Measurements from ENCODE around the gene KYAT1.

DNA sequence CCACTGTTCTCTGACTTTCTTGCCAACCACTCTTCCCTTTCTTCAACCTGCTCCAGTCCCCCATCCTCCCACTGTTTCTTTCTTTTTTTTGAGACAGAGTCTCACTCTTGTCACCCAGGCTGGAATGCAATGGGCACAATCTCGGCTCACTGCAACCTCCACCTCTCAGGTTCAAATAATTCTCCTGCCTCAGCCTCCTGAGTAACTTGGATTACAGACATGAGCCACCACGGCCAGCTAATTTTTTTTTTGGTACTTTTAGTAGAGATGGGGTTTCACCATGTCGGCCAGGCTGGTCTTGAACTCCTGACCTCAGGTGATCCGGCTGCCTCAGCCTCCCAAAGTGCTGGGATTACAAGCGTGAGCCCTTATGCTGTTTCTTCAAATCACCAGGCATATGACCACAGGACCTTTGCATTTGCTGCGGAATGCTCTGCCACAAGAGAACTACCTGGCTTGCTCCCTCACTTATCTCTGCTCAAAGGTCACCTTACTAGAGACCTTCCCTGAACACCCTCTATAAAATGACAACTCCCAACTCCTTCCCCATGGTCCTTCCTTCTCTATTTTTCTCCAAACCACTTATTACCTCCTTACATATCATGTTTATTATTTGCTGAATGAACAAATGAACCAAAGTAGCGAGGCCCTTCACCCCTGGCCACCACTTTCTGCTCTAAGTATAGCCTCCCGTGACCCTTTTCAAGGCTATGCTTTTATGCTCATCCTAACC, 1.5 kb downstream of the ZER1 start:
- PRO-cap = no peak
CAGE:
- cytosol, long polyA plus RNA = no peak
- long polyA plus RNA = no peak
- nucleus, long polyA plus RNA = no peak

DNA sequence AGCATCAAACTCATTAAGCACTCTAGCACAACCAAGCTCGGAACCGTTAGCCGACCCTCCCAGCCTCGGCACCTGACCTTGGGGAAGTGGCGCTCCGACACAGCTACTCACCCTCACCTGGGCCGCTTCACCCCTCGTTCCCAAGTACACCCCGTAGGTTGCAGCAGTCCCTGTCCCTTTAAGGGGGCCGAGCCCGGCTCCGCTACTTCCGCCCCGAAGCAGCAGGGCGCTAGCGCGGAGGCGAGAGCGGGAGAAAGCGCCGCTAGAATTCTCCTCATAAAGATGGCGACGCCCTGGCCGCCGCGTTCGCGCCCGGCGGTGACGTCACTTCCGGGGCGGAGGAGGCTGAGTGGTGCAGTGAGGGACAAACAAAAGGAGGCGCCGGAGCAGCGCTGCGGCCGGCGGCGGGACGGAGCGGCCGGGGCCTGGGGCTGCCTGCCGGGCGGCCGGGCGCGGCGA, at the start of gene KYAT1:
TSS of gene KYAT1 (minus strand) at position 165 of the 459 bp plus-strand sequence.
- PRO-cap = bidirectional peak, plus-strand start at position 398 of the sequence, minus-strand start at position 105 of the sequence
CAGE:
- cytosol, long polyA plus RNA = start-site peak on the minus strand centred at position 151 of the sequence, 44 bp wide, 22 and 38 reads in 2 replicates
- long polyA plus RNA = start-site peak on the minus strand centred at position 153 of the sequence, 26 bp wide, 102 and 65 reads in 2 replicates; start-site peak on the plus strand centred at position 354 of the sequence, 43 bp wide, 83 and 53 reads in 2 replicates
- nucleus, long polyA plus RNA = start-site peak on the minus strand centred at position 150 of the sequence, 34 bp wide, 29 and 71 reads in 2 replicates

GRCh38 chr9:128882245-128883238, 609 bp downstream of the LRRC8A start:
- PRO-cap = no peak
CAGE:
- cytosol, long polyA plus RNA = no peak
- long polyA plus RNA = no peak
- nucleus, long polyA plus RNA = no peak

- PRO-cap = no peak
CAGE:
- cytosol, long polyA plus RNA = no peak
- long polyA plus RNA = no peak
- nucleus, long polyA plus RNA = no peak
Measured at GRCh38 chr9:128902782-128903193, 18.0 kb upstream of the PHYHD1 start.

DNA sequence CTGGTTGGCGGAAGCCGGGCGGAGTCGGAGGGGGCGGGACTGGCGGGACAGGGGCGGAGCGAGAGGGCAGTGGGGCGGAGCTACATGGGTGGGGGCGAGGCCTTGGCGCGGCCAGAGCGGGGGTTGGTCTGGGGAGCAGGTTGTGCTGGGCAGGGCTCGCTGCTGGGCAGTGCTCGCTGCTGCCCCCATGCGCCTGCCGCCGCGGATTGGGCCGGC, 218 bp upstream of the SH3GLB2 start:
- PRO-cap = bidirectional peak, plus-strand start at position 112 of the sequence, minus-strand start outside the sequence
CAGE:
- cytosol, long polyA plus RNA = no peak
- long polyA plus RNA = no peak
- nucleus, long polyA plus RNA = no peak

GRCh38 chr9:129140479-129141335, 29.5 kb downstream of the PTPA start:
- PRO-cap = unidirectional peak, minus-strand start at chr9:129140521; bidirectional peak, plus-strand start at chr9:129140851, minus-strand start at chr9:129140741
CAGE:
- cytosol, long polyA plus RNA = no peak
- long polyA plus RNA = no peak
- nucleus, long polyA plus RNA = no peak

GRCh38 chr9:129174398-129175352, 3.4 kb downstream of the IER5L start:
- PRO-cap = no peak
CAGE:
- cytosol, long polyA plus RNA = no peak
- long polyA plus RNA = no peak
- nucleus, long polyA plus RNA = no peak

DNA sequence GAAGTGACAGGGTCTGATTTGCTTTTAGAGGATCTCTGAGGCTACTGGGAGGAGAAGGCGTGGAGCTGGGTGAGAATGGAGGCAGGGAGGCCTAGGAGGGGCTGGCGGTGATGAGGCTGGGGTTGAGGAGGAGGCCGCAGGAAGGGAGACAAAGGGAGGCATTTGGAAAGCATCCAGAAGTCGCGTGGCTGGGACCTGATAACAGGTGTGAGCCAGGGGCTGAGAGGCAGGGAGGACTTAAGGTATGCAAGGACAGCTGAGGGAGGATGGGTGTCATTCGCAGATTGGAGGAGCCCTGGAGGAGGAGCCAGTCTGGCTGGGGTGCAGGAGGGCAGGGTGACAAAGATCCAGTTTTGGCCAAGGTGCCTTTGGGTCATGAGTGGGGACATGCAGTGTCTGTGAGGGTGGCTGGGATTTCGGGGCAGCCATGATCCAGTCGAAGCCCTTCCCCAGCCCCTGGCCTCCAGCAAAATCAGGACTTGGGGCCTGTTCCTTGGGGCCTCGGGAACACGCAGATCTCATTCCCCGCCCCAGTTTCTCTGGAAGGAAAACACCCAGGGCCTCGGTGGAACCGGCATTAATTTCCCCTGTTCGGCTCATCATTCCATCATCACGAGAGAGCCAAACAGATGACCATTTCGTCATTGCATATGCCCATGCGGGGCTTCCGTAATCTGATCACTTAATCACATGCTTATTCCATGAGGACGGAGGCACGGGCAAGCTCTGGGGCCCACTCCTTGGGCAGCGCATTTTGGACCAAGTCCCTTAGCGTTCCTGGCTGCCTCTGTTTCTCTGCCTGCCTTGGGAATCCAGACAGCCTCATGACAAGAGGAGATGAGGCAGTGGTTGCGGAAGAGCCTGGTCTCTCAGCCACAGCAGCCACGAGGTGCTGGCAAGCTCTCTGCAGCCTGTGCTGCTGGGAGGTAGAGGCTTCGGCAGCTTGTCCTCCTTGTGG, 64.7 kb upstream of the IER5L start:
- PRO-cap = no peak
CAGE:
- cytosol, long polyA plus RNA = no peak
- long polyA plus RNA = no peak
- nucleus, long polyA plus RNA = no peak

DNA sequence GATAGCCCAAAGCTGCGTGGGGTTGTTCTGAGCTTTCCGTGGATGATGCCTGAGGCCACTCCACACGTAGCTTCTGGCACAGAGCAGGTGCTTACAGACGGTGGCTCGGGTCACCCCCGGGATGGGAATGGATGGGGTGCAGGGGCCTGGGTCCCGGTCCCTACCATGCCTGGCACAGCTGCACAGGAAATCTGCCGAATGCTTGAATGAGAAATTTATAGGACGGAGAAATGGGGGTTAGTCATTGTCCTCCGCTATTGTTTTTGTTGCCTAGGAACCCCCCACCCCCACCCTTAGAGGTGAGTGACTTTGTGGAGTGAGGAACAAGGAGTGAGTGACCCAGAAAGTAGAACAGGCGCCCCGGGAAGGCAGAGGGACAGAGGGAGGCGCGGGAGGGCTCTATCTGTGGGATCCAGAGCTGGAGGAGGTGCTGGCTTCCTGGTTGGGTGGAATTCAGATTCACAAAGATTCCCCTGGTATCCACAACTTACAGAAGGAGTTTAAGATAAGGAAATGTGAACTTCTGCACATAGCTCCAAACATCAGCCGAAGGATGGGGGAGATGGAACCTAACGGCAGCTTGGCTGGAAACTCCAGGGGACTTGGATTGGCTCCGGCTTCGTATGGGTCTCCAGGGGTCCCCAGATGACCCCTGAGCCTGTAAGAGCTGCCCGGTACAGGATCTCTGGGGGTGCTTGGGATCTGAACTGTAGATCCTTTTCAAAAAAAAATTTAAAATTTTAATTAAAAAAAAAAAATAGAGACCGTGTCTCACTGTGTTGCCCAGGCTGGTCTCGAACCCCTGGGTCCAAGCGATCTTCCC, 68.5 kb upstream of the IER5L start:
- PRO-cap = no peak
CAGE:
- cytosol, long polyA plus RNA = no peak
- long polyA plus RNA = no peak
- nucleus, long polyA plus RNA = no peak

DNA sequence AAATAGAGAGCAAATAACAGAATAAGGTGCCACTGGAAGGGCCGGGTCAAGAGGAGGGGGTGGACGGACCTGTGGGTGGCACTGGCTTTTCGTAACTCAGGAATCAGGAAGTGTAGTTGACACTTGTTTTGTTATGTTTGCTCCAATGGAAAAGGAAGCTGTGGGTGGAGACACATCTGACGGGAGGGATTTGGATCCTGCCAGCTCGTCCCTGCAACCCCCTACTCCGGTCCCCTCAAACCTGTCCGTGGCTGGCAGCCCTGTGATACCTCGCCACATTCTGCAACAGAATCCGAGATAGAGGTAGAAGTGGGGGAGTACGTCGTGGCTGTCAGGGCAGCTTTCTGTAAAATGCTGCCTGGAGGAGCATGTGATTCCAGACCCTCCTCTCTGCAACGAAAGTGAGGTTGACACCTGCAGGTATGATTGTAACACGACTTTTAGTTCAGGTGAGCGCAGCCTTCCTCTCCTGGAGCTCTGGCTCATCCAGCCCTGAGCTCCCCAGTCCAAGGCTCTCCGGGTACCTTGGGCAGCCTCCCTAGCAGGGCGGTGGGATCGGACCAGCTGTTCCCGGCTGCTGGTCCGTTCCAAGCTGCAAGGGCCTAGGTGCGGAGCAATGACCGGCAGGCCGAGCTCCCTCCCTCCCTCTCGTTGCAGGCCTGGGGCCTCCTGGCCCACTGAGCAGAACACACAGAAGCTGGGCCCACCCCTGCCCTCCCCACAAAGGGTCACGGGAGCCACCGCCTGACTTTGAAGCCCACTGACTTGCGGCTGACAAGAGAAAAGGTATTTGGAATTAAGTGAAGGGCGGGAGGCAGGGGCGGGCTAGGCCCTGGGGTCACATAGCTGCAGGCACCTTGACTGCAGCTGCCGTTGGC, 104.5 kb upstream of the IER5L start:
- PRO-cap = no peak
CAGE:
- cytosol, long polyA plus RNA = no peak
- long polyA plus RNA = no peak
- nucleus, long polyA plus RNA = no peak

GRCh38 chr9:129334234-129335010, 156.4 kb upstream of the IER5L start:
- PRO-cap = no peak
CAGE:
- cytosol, long polyA plus RNA = no peak
- long polyA plus RNA = no peak
- nucleus, long polyA plus RNA = no peak

DNA sequence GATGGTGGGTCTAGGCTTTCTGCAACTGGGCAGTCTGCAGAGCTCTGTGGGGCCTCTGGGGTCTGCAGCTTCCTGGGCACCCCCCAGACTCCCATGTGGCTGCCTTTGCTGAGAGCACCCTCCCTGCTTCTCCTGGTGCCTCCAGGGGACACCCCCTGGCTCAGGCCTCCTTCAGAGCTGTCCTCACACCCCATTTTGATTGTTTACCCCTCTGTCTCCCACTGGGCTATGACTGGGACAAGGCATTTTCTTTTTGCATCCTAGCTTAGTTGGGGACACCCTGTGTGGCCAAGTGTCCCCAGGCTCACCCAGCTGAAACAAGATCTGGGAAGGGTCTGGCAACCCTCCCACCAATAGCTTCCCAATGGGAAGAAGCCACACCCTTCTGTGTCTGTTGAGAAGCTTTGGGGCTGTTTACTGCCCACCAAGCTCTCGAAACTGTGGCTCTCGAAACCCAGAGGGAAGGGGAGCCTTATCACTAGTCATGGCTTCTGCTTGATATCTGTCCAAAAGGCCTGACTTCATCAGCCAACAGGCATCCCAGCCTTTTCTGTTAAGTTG, 204.4 kb upstream of the IER5L start:
- PRO-cap = no peak
CAGE:
- cytosol, long polyA plus RNA = no peak
- long polyA plus RNA = no peak
- nucleus, long polyA plus RNA = no peak

GRCh38 chr9:129436624-129437674, 184.0 kb downstream of the C9orf50 start:
- PRO-cap = no peak
CAGE:
- cytosol, long polyA plus RNA = no peak
- long polyA plus RNA = no peak
- nucleus, long polyA plus RNA = no peak

- PRO-cap = no peak
CAGE:
- cytosol, long polyA plus RNA = no peak
- long polyA plus RNA = no peak
- nucleus, long polyA plus RNA = no peak
Measured at GRCh38 chr9:129442020-129442419, 178.9 kb downstream of the C9orf50 start.

- PRO-cap = no peak
CAGE:
- cytosol, long polyA plus RNA = no peak
- long polyA plus RNA = no peak
- nucleus, long polyA plus RNA = no peak
Measured at GRCh38 chr9:129478980-129479783, 141.7 kb downstream of the C9orf50 start.

DNA sequence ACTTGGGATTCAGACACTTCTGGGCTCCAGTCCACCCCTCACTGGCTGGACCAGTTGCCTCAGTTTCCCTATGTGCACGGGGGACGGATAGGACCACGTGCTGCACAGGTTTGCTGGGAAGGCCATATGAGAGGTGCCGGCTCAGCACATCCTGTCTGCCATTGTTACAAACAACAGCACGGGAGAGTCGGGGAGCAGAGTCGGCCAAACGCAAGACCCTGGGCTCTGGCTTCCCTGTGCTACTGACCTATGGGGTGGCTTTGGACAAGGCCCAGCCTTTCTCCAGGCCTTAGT, 133.3 kb downstream of the C9orf50 start:
- PRO-cap = no peak
CAGE:
- cytosol, long polyA plus RNA = no peak
- long polyA plus RNA = no peak
- nucleus, long polyA plus RNA = no peak

DNA sequence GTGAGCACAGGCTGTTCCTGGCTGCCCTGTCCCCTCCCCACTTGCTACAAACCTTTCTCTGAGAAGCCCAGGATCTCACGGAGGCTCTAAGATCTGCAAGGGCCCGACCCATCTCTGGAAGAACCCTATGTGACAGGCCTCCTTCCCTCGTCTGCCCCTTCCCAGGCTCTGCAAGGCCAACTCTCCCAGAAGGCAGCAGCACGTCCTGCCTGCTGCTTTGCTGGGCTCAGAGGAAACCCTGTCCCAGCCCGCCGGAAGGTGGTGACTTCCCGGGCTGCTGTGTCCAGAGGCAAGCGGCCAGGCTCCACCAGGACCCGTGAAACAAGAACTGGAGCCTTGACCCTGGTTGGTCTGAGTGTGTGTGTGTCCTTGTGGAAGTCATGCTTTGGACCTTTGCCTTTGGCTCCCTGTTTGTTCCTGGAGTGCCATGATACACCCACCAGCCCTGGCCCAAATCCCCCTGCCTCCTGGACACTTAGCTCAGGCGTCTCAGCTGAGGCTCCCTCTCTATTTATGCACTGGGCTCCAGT, 72.4 kb downstream of the C9orf50 start:
- PRO-cap = no peak
CAGE:
- cytosol, long polyA plus RNA = no peak
- long polyA plus RNA = no peak
- nucleus, long polyA plus RNA = no peak

- PRO-cap = no peak
CAGE:
- cytosol, long polyA plus RNA = no peak
- long polyA plus RNA = no peak
- nucleus, long polyA plus RNA = no peak
Measured at GRCh38 chr9:129570382-129571098, 50.4 kb downstream of the C9orf50 start.

GRCh38 chr9:129580123-129580706, 40.7 kb downstream of the C9orf50 start:
- PRO-cap = no peak
CAGE:
- cytosol, long polyA plus RNA = no peak
- long polyA plus RNA = no peak
- nucleus, long polyA plus RNA = no peak

DNA sequence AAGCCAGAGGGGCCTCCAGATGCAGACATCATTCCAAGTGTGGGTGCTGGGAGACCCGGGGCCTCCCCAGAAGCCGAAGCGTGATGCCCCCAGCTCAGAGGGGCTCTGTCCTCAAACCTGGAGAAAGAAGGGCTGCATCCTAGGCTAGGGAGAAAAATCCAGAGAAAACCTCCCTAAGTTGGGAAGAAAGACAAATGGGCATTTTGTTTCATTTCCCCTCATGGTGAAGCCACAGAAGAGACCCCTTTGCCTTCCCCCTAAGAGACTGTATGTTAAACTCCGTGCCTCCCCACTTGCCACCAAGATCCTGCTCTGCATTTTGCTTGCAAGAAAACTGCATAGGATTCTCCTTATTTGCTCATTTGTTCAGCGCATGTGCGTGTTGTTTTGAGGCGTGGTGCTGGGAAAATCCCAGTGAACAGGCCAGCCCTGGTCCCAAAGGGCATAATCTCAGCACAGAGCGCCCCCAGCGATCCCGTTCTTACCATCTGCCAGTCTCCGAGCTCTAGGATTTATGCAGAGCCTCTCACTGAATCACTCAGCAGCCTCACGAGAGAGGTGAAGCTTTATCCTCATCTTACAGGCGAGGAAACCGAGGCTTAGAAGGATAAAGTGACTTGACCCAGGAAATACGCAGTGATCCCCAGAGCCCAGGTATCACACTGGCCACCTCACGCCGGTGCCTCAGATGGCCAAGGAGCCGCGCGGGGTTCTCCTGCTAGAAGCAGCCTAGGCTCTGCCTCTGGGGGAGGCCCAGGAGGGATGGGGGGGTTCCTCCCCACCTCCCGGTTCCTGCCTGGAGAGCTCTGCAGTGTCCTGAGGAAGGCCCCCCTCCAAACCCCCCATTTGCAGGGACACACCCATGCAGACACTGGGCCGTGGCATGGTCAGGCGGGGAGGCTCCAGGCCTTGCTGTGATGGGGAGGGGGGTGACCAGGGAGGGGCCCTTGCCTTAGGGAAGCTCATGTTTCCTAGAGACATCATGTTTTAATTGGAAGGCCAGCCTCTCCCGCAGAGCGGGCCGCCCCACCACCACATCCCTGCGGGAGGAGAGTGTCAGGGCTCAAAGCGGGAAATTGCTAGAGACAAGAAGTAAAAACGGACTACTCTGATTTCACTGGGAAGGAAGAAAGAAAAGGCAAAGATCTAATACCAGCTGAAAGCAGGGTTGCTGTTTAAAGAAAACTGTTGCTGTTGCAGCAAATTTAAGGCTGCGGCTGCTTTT, 11.7 kb downstream of the PRRX2 start:
- PRO-cap = no peak
CAGE:
- cytosol, long polyA plus RNA = no peak
- long polyA plus RNA = no peak
- nucleus, long polyA plus RNA = no peak